HT-29 (cell line): ENCODE measurements around a stretch of chr14.

- RAMPAGE, long total RNA, result no peak
Observed at GRCh38 chr14:61513949-61514583, 181.2 kb upstream of the HIF1A start.

DNA sequence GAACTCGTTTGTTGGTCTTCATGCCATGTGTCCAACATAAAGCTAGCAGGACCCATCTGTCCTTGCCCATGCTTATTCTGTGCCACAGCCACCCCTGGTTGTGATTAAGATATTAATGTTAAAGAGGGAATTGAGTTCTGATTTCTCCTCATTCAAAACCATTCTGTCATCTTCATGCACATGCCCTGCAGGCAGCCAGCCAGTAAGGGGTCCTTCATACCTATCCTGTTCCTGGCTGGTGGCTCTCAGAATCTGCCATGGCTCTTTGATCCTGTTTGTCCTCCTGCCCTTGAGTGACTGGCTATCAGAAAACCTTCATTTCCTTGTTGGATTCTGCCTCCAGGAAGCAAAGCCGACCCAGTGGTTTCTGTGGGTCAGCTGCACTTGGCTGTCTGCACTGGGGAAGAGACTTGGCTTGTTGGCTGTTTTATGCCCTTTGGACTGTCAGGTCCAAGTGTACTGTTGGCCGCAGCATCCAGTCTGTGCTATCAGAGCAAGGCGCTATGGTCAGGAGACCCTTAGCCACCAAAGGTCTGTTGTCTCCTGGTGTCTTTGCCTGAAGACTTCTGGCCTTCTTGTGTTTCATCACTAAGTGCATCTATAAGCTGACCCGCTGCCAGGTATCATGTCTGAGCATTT, 177.5 kb upstream of the HIF1A start:
- RAMPAGE, long total RNA, result no peak

- RAMPAGE, long total RNA, result no peak
Observed at GRCh38 chr14:61537433-61538282, 157.7 kb upstream of the HIF1A start.

DNA sequence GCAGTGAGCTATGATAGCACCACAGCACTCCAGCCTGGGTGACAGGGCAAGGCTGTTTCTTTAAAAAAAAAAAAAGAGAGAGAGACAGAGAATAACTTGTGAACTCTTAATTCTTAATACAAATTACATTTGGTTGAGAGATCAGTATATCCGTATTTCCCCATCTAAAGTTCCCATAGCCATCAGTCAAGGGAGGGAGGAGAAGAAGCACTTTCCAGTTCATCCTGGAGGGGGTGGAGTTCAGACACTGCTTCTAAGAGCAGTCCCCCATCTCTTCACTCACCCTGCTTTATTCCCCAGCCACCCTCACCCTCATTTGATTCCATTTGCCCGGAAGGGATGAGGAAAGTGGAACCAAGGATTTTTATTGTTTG, 134.3 kb upstream of the HIF1A start:
- RAMPAGE, long total RNA, result no peak

- RAMPAGE, long total RNA, result no peak
Observed at GRCh38 chr14:61562483-61563526, 132.5 kb upstream of the HIF1A start.

DNA sequence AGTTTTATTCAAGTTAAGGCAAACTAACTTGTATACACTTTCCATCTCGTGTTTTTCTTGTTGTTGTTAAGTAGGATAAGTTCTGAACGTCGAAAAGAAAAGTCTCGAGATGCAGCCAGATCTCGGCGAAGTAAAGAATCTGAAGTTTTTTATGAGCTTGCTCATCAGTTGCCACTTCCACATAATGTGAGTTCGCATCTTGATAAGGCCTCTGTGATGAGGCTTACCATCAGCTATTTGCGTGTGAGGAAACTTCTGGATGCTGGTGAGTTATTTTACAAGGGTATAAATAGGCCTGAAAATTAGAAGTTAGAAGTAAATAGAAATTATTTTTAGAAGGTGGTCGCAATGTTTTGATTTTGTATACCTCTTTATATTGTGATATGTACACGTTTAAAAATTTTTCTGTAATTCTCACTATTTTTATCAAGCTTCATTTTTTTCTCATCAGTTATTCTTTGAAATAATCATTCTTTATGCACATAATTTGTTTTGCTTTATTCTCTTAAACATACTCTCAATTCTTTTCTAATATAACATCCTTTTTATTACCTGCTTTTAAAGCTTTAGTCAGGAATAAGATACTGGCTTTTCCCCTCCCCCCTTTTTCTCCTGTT, 25.1 kb downstream of the HIF1A start:
- RAMPAGE, long total RNA, result no peak

DNA sequence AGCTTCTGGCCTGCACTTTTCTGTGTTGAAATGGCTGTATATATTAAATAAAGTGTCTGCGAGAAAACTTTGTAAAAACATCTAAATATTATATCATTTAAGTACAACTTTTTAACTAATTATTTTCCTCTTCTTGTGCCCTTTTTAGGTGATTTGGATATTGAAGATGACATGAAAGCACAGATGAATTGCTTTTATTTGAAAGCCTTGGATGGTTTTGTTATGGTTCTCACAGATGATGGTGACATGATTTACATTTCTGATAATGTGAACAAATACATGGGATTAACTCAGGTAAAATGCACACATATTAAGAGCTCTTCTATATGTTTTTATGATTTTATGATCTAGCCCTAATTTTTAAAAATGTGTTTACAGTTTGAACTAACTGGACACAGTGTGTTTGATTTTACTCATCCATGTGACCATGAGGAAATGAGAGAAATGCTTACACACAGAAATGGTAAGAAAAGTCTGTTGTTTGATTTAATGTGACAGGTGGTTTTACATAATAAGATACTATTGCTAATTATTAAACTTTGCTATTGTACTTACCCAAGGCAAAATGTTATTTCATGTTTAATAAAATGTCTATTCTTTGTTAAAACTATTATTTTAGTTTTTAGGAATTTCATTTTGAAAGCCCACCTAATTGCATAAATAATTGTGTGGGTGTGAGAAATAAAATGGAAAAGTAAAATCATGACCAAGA, 26.2 kb downstream of the HIF1A start:
- RAMPAGE, long total RNA, result no peak

- RAMPAGE, long total RNA, result no peak
Observed at GRCh38 chr14:61747835-61749035, 14.0 kb upstream of the SNAPC1 start.

DNA sequence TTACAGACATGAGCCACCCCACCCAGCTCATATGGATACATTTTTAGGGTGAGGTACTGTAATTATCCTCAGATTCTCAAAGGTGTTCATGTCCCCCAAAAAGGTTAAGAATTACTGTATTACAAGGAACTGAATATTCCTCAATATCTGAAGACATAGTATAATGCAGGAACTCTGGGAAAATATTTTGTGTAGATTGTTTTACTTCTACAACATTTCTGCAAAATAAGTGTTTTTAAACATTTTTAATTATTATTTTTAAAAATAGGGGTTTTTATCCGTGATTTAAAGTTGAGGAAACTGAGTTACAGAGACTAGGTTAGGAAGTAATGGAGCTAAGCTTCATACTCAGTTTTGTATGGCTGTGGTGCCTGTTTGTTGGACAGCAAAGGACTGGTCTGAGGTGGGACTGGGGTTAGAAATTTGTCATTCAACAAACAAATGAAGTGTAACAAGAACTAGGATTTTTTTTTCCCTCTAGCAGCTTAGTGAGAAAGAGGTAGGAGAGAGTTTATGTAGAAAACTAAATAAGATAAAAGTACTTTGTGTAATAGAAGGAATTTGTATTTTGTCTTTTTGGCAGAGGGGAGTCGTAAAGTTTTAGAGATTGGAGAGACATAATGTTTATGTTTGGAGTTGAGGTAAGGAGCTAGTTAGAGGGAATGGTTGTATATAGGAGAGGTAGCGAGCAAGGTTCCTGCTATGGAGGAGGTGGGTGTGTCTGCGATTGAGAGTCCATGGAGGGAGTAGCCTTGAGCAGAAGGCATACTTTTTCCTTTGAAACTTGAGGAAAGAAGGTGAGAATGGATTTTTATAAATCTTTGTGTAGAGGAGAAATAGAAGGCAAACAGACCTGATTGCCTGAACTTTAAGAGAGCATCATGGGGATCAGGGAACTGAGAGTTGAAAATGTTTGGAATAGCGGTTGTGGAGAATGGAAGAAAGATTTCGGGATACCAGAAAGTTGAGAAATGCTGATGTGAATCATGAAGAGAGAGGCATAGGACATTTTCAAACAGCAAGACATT, 9.1 kb downstream of the SNAPC1 start:
- RAMPAGE, long total RNA, result no peak

DNA sequence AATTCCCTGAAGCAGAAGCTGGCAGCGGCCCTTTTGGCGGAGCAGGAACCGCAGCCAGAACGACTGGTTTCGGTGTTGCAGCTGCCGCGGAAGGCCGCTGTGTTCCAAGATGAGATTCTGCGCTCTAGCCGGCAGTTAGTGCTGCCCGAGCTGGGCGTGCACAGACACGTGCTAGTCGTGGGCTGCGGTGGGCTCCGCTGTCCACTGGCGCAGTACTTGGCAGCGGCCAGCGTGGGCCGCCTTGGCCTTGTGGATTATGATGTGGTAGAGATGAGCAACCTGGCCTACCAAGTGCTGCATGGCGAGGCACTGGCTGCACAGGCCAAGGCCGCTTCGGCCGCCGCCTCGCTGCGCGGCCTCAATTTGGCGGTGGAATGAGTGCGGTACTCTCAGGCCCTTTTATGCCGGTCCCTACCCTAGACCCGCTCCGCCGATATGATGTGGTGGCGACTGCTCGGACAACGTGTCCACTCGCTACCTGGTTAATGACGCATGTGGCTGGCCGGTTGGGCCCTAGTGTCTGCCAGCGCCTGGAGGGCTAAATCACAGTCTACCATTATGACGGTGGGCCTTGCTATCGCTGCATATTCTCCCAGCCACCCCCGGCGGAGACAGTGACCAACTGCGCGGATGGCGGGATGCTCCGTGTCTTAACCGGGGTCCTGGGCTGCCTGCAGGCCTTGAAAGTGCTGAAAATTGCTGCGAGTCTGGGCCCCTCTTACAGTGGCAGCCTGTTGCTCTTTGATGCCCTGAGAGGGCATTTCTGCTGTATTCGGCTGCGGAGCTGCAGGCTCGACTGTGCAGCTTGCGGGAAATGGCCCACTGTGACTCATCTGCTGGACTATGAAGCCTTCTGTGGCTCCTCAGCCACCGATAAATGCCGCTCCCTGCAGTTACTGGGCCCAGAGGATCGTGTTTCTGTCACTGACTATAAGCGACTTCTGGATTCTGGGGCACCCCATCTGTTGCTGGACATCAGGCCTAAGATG, 52.1 kb downstream of the SYT16 start:
- RAMPAGE, long total RNA, result no peak

- RAMPAGE, long total RNA, result no peak
Observed at GRCh38 chr14:62053242-62053591, 240.7 kb downstream of the SYT16 start.

DNA sequence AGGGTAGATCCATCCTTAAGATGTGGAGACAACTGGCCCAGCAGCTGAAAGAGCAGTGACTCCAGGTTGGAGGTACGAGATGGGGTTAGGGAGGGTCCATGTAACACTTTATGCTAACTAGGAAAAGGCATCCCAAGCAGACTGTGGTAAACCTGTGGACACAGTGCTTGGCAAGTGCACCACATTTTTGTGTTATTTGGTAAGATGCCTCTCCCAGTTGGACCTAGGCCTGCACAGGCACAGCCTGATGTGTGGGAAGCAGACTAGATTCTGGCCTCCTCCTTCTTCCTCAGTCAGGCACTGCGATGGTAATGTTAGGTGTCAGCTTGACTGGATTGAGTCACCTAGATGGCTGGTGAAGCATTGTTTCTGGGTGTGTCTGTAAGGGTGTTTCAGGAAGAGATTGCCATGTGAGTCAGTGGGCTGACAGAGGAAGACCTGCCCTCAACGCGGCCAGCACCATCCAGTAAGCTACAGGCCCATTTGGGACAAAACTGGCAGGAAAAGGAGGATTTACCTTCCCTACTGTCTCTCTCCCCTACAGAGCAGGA, 25.3 kb upstream of the RHOJ start:
- RAMPAGE, long total RNA, result no peak

DNA sequence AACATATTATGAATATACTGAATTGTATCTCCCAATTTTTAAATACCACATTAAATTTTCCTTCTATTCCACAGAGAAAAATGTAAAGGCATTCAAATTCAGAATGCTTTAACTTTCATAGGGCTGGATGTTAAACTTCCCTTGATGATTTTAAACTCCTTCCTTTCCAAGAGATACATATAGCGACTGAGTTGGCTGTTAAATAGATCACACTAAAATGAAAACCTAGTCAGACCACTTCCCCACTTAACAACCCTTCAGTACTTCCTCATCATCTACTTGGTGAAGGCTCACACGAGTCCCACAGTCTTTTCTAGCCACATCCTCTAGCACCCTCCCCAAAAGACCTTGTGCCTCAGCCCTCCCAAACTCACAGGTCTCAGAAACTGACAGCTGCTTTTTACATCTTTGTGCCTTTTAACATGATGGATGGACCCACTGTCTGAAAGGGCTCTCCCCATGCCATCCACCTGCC, 65.0 kb upstream of the GPHB5 start:
- RAMPAGE, long total RNA, result no peak

DNA sequence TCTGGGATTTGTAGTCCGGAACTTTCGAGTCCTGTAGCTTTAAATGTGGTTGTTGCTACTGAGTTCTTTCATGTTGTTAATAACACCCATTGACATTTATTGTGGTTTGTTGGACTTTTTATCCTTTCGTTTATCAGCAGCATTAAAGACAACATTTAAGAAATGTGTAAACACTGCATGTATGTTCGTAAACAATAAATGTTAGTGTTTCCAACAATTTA, 719 bp upstream of the WDR89 start:
- RAMPAGE, long total RNA, result no peak

- RAMPAGE, long total RNA, result no peak
Observed at GRCh38 chr14:63727047-63727985, 549 bp downstream of the SGPP1 start.

DNA sequence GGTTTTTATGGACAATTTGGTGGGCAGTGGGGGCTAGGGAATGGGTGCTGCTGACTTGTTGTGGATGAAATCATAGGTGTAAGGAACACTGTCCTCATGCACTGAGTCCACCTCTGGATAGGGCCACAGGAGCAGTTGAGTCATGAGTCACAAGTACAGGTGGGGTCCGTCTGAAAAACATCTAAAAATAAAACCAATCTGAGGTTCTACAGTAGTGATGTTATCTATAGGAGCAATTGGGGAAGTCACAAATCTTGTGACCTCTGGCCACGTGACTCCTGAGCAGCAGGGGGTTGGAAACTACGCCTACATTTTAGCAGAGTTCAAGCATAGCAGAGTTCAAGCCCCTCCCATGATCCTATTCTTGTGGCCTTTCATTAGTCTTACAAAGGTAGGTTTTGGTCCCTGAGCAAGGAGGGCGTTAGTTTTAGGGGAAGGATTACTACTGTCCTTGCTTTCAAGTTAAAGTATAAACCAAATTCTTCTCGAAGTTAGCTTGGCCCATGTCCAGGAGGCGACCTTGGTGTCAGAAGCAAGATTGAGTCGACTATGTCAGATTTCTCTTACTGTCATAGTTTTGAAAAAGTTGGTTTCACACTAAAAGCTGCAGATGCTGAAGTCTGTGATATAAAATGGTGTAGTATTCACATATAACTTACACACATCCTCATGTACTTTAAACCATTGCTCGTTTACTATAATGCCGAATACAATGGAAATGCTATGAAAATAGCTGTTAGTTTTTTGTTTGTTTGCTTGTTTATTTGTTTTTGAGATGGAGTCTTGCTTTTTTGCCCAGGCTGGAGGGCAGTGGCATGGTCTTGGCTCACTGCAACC, 18.3 kb upstream of the SGPP1 start:
- RAMPAGE, long total RNA, result no peak

DNA sequence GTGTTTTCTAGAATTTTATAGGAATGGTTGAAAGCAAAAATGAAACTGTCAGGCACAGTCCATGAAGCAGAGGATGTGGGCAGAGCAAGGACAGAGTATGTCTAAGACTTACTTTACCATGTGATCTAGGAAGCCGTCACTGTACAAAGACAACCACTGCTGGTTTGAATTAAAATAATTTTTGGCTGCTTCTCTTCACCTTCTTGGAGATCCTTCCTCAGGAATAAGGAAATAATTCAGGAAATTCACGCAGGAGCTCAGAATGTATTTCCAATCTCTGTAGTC, 31.6 kb upstream of the SGPP1 start:
- RAMPAGE, long total RNA, result no peak

- RAMPAGE, long total RNA, result no peak
Observed at GRCh38 chr14:63875071-63875790, 22.4 kb downstream of the SYNE2 start.

GRCh38 chr14:63922507-63923473, 70.0 kb downstream of the SYNE2 start:
- RAMPAGE, long total RNA, result no peak

- RAMPAGE, long total RNA, result no peak
Observed at GRCh38 chr14:63940433-63940846, 87.6 kb downstream of the SYNE2 start.